Skin of body (tissue), 2 donors: ENCODE measurements around a stretch of chr10.

DNA sequence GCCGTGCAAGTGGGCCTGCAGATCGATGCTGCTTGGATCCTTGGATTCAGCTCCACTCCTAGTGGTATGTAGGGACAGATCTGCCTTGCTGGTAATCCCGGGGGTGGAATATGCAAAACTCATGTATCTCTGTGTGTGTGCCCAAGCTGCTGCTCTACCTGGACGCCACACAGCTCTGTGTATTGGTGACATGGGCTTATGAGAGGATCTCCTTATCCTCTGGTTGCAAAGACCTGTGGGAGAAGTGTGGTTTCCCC is 87.4 kb downstream of the CCSER2 start:
- RAMPAGE, long total RNA, result no peak

DNA sequence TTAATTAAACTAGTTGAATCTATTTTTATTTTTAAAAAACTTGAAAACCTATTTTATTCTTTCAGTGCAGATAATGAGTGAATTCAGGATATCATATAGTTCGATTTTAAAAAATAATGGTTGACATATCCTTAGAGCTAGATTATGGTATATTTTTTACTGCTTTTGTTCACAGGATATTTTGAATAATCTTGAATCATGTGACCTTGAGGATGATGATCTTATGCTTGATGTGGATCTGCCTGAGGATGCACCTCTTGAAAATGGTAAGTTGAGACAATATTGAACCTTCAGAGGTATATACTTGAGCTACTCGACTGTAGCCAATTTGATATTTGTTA is 89.2 kb downstream of the CCSER2 start:
- RAMPAGE, long total RNA, result no peak

DNA sequence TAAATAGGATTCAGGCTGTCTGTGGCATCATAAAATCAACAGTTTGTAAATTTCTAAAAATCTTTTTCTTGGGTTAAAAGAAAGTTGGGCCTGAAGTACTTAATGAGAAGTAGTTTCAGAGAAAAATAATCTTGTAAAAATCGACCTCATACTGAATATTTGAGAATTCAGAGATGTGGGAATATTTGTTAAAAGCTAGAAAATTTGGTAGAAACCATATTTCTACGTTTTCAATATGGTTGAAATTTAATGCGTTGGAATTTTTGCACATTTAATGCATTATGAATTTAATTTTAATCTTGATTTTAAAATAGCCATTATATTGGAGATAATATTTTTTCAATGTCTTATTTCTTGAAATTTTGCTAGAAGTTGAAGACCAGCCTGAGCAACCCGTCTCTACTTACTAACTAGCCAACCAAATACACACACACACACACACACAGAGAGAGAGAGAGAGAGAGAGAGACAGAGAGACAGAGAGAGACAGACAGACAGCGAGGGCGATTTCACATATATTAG is 108.4 kb downstream of the CCSER2 start:
- RAMPAGE, long total RNA, result no peak

- RAMPAGE, long total RNA, result no peak
Measured at GRCh38 chr10:86446103-86446622, 75.4 kb downstream of the WAPL start.

DNA sequence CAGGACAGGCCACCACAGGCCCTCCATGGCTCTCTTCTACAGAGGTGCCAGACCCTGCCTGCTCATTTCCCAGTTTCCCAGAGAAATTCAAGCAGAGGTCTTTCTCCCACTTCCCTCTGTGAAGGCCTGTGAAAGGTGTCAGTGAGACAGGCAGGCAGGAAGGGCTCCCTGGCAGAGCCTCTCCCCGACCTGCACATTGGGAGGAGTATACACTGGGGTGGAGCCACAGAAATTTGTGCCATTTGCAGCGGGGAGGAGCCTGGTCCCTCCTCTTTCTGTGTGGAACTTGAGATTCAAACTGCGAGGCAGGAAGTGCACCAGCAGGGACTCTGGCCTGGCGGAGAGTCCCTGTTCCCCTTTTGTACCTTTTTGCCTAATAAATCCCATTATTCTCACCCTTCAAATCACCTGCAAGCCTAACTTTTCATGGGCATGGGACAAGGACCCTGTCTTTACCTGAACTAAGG is 54.6 kb upstream of the OPN4 start:
- RAMPAGE, long total RNA, result no peak

DNA sequence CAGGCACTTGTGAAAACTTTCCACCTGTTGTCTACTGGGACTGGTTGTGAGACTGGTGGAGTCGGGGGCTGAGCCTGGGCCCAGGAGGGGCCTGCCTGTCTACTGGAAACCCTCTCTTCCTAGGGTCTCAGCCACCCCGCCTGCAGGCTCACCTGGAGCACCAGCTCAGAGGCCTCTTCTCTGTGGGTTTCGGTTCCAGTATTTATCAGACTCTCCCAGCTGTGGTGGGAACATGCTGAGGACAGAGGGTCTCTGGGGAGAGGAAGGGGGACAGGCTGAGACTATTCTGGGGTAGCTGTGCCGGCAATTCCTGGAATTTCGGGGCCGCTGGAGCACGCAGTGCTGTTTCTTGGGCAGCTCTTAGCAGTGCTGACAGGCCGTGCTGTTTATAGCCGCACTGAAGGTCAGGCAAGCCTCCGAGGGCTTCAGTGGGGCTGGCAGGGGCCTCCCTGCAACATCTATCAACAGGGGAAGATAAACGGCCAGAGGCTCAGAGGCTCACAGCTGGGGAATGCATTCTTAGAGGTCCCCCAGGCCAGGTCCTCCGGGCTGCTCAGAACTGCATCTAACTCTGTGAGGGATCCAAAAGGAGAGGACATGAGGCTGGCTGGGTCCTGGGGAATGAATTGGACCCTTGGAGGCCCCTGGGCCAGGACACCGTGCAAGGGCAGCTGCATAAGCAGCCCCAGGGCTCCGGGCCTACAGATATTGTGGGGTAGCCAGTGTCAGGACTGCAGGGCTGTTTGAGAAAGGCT is 4.0 kb downstream of the LDB3 start:
- RAMPAGE, long total RNA, result no peak

- RAMPAGE, long total RNA, result no peak
Measured at GRCh38 chr10:86684192-86684796, 16.0 kb downstream of the LDB3 start.

GRCh38 chr10:86708588-86708981 is 40.3 kb downstream of the LDB3 start:
- RAMPAGE, long total RNA, result no peak

GRCh38 chr10:86841039-86841765 is 84.8 kb downstream of the BMPR1A start:
- RAMPAGE, long total RNA, result no peak

GRCh38 chr10:86872565-86873235 is 84.7 kb downstream of the MMRN2 start:
- RAMPAGE, long total RNA, result no peak

- RAMPAGE, long total RNA, result no peak
Measured at GRCh38 chr10:86936059-86937274, 20.9 kb downstream of the MMRN2 start.

GRCh38 chr10:86958913-86959961 is 838 bp downstream of the SNCG start:
- RAMPAGE, long total RNA, result no peak

DNA sequence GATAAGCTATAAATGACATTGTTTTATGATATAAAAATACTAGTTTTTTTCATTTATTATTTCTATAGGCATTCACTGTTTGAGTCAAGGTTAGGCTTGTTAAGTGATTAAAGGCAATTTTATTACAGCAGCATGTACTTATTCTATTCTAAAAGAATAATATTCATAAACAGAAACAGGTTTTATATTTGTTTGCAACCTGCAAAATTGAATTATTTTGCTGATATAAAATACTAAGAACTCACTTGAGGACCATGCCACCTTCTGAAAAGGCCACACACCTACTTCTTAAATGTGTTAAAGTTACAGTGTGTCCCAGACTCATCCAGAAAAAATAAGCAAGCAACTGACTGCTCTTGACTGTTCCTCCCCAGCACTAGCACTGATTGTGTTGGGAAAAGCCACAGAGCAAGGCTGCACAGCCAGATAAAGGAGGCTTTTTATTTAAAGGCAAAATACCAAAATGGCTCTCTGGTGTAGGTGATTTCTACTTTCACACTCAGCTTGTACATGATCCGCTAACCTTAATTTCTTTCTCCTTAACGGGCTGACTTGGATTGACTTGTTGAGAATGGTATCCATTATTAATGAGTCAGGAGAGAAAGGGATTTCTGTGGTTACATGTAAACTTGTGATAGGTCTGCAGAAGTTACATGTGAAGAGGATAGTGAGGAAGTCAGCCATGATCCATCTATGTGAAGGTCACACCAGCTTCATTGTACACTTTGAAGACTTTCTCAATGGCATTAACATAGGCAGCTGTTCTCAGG is 31.2 kb downstream of the FAM25A start:
- RAMPAGE, long total RNA, result no peak

DNA sequence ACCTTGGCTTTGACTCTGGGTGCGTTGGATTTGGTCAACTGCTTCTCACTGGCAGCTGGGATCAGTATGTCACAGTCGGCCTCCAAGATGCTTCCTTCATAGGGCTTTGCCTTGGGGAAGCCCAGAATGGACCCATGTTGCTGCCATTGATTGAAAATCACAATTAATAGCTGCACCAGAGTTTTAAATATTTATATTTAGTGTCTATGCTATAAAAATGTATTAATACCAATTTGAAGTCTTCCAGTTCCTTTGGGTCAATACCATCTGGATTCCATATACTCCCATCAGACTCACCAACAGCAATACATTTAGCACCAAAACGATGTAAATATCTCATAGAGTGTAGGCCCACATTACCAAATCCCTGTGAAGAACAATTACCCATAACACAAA is 34.0 kb downstream of the GLUD1 start:
- RAMPAGE, long total RNA, result no peak

DNA sequence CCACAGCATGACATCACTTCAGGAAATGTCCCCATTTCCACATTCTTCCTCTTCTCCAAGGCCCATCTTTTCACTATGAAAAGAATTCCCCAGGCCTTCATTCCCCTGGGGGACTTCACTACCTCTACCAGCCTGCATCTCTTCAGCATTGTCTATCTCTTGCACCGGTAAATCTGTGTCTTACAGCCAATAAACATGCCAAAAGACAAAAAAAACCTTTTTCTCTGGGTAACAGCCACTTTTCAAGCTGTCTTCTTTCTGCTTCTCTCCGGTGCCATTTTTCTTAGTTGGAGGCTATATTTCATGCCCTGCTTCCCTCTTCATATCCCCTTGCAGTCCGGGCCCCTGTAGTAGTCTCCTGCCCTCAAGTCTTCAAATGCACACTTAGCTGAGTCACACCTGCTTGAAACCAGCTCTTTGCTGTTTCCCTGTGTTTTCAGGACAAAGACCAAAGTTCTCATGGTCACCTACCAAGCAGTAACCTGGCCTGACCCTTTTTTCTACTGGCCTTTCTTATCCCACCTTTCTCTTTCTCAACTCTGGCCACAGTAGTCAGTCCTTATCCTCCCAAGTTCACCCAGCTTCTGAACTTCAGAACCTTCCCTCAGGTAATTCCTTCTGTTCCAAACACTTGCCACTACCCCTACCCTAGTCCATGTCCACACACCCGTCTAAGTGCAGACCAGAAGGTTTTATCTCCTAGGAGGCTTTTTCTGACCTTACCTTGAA is 28.5 kb downstream of the GLUD1 start:
- RAMPAGE, long total RNA, result no peak

DNA sequence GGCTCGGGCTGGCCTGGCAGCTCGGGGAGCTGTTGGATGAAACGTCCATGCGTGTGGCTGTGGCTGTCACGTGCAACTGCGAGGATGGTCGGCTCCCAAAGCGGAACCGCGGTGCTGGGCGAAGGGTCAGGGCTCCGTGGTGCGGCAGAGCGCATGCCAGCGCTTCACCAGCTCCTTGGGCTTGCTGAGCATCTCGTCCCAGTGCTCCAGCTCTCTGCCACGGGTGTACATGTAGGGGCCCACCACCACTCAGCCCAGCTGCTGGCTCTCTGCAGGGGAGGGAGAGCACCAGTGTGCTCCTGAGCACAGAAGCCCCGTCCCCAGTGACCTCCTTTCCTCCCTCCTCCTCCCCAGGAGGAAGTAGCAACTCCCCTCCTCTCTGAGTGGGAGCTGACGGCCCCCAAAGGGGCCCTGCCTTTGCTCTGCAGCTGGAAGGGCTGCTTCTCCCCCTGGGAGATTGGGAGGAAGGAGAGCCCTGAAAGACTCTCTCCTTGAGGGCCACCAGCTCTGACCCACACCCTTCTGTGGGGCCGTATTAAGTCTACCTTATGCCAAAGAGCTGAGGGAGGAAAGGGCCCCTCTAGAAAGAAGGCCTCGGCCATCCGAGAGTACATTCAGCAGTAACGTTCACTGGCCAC is 11.1 kb upstream of the NUTM2A start:
- RAMPAGE, long total RNA, result no peak

GRCh38 chr10:87618691-87619467 is 40.8 kb upstream of the PAPSS2 start:
- RAMPAGE, long total RNA, result no peak

GRCh38 chr10:87642273-87642619 is 17.4 kb upstream of the PAPSS2 start:
- RAMPAGE, long total RNA, result no peak

GRCh38 chr10:87732914-87733445 is 73.3 kb downstream of the PAPSS2 start:
- RAMPAGE, long total RNA, result no peak

- RAMPAGE, long total RNA, result no peak
Measured at GRCh38 chr10:87826811-87827057, 8.7 kb upstream of the ATAD1 start.